Colic lymph node (tissue), 1 donor: ENCODE measurements around a stretch of chr6.

DNA sequence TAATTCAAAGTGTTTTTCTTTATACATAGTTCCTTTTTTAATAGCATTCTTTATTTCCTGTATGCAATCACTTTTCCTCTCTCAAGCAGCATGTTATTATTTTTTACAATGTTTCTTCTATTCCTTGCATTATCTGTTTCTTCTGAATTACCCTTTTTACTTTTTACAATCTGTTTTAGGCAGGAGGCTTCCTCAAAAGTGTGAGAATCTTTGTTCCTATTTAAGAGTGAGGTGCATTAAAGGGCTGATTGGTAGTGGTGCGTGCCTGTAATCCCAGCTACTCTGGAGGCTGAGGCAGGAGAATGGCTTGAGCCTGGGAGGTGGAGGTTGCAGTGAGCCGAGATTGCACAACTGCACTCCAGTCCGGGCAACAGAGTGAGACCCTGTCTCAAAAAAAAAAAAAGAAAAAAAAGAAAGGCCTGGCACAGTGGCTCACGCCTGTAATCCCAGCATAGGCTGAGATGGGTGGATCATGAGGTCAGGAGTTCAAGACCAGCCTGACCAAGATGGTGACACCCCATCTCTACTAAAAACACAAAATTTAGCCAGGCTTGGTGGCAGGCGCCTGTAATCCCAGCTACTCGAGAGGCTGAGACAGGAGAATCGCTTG is 205.6 kb downstream of the ARID1B start:
- PRO-cap, result no peak

GRCh38 chr6:157010631-157011177 is 233.5 kb downstream of the ARID1B start:
- PRO-cap, result no peak

DNA sequence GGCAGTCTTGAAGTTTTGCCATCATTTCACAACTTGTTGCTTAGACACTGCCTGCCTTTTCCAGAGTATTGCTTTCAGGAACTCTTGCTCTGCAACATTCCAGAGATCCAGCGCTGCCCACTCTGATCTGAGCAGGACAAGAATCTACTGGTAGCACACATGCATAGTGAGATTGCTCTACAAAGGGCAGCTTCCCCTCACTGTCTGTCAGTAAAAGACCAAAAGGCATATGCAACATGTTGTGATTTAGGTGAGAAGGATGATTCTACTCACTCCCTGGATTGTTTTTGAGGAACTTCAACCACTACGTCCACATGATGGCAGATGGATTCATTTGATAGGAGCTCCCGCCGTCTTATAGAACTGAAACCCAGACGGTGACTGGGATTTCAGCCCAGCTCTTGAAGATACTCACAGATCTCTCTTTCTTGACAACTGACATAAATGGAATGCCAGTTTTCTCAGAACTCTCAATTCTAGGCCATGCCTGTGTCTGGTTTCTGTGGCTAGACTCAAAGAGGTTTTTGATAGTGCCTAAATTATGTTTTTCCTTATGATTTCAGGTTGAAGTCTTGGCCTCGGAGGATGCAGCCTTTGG is 259.2 kb downstream of the ARID1B start:
- PRO-cap, result no peak

DNA sequence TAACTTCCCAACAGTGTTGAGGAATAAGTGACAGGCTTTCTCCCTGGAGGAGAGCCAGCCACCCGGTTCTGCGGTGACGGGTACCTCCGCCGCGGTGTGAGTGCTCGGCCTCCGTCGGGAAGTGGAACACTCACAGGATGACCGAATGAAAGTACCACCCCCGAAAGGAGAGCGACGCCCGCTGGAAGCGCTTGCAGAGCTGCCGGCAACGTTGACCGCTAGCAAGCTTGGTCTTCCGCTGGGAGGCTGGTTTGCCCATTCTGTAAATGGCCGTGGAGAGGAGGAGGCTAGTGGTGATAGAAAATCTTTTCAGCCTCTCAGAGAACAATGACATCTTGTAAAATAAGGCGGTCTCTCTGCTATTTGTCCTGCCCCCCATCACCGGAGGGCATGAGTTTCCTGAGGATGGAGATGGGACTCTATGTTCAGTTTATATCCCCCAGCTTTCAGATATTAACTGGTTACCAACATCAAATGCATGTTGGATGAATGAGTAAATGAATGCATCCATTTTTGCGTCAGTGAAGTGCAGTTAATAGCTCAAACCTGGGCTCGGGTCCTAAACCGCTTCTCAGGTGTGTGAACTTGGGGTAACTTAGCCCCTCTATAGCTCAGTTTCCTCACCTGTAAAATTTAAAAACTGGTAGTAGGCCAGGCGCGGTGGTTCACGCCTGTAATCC is 789 bp upstream of the TMEM242 start:
- PRO-cap, result bidirectional peak, plus-strand start at position 157 of the sequence, minus-strand start at position 123 of the sequence

DNA sequence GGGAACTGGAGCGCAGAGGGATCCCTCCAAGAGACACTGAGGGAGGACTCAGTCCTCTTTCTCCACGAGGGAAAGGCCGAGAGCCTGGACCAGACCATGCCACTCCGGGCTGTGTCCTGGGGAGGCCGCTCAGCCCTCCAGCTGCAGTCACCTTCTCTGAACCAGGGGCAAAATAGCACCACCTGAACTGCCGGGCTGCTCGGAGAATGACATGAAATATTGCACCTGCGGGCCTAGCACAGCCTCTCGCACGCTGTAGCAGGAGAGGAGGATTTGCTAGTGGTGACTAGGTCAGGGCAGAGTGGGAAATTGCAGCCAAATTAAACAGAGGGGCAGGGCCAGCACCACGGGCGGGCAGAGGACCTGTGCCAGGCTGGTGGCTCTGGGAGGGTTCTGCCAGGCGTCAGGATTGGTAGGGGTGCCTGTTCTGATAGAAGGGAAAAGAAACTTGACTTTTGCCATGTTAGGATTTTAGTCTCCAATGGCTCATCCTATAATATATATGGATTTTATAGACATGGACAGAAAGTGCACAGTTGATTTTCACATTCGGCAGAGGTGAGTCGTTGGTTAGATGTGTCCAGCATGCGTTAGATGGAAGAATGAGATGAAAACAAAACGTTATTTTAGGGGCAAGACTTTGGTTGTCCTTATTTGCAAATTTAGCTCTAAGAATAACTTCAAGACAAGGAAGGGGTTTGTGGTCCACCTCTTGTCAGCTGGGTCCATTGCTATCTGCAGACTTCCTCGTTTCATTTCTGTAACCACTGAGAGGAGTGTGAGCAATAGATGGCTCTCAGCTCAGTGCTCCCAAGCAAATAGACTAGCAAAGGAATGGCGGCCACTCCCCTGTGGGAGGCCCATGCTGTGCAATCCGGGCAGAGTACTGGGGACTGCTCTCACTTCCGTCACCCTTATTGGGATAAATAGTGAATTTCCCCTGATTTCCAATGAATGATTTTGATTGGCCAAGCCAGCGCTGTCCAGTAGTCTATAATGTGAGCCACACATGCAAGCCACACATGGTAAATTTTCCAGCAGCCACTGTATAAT is 176.3 kb downstream of the ZDHHC14 start:
- PRO-cap, result no peak

DNA sequence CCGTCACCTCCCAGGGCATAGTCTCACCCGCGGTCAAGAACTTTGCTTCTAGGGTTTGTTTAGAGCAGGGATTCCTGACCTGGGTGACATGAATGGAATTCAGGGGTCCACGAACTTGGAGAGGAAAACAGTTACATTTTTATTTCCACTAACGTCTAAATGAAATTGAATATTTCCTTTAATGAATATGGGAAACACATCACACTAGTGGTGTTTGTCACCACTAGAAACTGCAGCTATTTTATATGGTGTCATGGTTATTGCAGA is 216.4 kb upstream of the SNX9 start:
- PRO-cap, result no peak

GRCh38 chr6:157780030-157780229 is 43.1 kb upstream of the SNX9 start:
- PRO-cap, result no peak

GRCh38 chr6:157860027-157861006 is 37.3 kb downstream of the SNX9 start:
- PRO-cap, result bidirectional peak, plus-strand start at chr6:157860763, minus-strand start at chr6:157860494

- PRO-cap, result no peak
Observed at GRCh38 chr6:157879782-157880366, 56.8 kb downstream of the SNX9 start.

GRCh38 chr6:157891309-157892471 is 68.6 kb downstream of the SNX9 start:
- PRO-cap, result bidirectional peak, plus-strand start at chr6:157892529, minus-strand start at chr6:157892399

DNA sequence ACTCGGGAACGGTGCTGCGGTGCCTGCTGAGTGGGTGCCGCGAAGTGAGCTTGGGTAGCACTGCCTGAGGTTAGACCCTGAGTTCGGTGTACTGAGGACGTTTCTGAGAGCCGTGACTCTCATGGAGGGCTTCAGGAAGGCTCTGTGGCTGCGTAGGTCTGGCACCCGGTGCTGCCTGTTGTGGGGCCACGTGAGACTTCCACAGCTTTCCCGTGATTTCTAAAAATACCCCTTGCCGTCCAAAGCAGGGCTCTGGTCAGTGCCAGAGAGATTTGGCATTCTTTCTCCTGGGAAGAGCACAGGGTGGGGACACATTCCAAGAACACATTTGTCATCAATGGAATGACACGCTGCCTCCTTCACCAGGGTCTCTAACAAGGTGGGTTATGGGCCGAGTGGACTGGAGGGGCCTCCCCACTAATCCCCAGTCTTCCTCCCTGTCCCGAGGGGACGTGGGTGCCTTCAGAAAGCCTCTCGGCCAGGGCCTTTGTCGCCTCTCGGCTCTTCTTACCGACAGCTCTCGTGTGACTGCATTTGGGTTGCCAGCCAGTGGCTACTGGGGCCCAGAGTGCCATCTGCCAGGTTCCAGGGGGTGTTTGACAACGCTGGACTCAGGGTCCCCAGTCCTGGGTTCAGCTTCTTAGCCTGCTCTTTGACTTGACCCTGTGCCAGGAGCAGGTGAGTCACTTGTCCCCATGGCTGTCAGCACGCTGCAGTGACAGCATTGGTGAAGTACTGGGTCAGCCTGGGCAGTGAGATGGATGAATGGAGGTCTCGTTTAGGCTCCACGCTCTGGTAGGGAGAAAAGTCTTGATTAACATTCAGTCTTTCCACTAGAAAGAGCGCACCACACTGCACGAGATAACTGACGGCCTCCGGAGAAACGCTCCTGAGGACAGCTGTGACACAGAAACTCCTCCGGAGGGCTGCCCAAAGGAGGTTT is 62.3 kb downstream of the SYNJ2 start:
- PRO-cap, result no peak

DNA sequence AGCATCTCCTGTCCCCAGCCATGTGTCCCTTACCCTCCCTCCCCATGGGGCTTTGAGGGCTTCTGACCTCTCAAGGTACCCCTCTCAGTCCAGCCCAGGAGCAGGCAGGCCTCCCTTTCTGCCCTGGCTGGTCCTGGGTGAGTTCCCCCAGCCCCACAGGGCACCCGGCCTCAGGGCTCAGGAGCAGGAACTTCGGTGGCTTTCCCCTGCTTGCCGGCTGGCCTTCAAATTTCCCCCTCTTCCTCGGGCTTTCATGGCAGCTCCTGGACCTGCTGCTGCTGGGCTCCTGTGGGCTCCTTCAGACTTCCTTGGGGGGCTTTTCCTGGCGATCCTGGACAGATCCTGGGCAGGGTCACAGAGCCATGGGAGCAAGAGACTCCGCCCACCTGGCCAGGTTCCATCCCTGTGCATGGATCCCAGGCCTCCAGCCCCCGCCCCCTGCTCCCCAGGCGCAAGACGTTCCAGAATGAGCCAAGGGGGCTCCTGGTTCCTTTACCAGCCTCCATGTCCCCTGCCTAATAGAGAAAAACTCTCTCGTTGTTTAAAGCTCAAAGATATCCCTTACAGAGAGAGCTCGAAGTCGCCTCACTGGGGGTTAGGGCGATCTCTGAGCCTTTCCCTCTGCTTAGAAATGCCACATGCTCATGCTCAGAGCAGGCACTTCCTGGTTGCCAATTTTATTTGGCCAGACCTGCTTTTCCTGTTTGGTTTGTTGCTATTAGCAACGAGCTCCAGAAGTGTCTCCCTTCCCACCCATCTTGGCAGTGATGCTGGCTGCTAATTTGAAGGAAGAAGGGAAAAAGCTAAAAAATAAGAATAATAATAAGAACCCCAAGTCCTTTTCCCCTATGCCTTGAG is 78.5 kb downstream of the SYNJ2 start:
- PRO-cap, result unidirectional peak, minus-strand start at position 609 of the sequence

- PRO-cap, result no peak
Observed at GRCh38 chr6:158060796-158061395, 79.2 kb downstream of the SYNJ2 start.

DNA sequence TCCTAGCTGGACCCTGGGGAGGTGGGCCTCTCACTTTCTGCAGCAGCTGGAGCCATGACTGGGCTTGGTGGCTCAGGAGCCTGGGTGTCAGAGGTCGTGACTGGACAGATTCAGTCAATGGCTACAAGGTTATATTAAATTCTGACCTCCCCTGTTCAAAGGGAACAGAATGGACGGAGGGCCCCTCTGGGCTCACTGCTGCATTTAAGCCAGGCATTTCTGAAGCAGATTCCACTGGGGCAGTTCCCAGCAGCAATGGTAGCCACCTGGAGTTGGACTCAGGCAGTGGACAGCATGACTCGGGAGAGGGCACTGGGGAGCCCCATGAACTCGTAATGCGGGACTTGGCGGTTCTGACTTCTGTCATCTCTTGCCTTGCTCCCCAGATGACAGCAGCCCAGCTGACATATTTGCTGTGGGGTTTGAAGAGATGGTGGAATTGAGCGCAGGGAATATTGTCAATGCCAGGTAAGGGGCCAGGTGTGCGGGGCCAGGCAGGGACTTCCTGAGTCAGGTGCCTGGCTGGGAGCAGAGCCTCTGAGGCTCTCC is 86.7 kb downstream of the SYNJ2 start:
- PRO-cap, result no peak

- PRO-cap, result no peak
Observed at GRCh38 chr6:158510006-158511021, 49.6 kb upstream of the TMEM181 start.

GRCh38 chr6:158536892-158537638 is 22.8 kb upstream of the TMEM181 start:
- PRO-cap, result no peak

- PRO-cap, result no peak
Observed at GRCh38 chr6:158632057-158632988, 12.2 kb downstream of the DYNLT1 start.

GRCh38 chr6:158774038-158774463 is 45.1 kb downstream of the EZR start:
- PRO-cap, result no peak

- PRO-cap, result unidirectional peak, plus-strand start at chr6:158866016
Observed at GRCh38 chr6:158865318-158866212, 46.4 kb upstream of the EZR start.

DNA sequence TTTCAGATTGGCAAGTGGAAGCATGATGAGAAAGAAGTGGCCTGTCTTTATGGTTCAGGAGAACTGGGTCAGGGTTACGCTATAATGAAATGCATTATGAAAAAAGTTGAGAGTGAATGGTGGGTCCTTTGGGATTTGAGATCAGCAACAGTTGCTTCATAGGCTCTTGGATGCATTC is 1.8 kb downstream of the TAGAP start:
- PRO-cap, result no peak